A375 (cell line): ENCODE results near the genes RUNDC3A and FAM171A2.

DNA sequence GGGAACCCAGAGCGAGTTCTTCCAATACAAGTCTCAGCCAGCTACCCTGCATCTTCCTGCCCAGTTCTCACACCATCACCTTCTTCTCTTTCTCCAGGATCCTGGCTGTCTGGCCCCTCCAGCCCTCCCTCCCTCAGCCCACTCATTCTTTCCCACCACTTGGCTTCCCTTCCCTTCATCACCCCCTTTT, 5.8 kb downstream of the UBTF start:
- RAMPAGE, long total RNA = no peak

DNA sequence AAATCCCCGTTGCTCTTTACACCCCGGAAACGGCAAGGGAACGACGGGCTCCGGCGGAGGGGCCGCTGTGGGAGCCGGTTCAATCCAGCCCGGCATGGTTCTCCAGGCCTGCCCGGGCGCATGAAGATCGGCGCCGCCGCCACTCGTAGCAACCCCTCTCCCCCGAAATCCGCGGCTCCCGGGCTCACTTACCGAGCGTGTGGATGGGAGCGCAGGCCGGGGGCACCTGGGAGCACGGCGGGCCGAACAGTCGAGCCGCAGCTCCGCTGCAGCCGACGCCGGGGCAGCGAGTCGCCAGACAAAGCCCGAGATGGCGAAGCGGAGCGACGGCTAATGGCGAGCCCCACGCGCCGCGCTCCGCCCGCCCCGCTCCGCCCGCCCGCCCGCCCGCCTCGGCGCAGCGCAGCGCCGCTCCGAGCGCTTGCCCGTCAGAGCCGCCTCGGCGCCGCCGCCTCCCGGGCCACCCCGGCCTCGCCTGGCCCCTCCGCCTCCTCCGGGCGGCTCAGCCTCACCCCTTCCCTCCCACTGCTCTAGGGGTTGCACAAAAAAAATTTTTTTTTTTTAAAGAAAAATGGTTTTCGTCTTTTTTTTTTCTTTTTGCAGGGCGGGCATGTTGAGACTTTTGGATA, 1.2 kb upstream of the UBTF start:
- RAMPAGE, long total RNA = start-site peak on the minus strand centred at position 334 of the sequence, 87 bp wide, 35 and 14 reads in 2 replicates

GRCh38 chr17:44307525-44308738, at the start of gene RUNDC3A:
RUNDC3A (plus strand) TSS chr17:44308601.
- RAMPAGE, long total RNA = no peak

- RAMPAGE, long total RNA = no peak
These were observed 4.1 kb downstream of the SLC25A39 start for GRCh38 chr17:44320486-44320861.

GRCh38 chr17:44338570-44339093, 6.5 kb upstream of the GRN start:
- RAMPAGE, long total RNA = no peak

GRCh38 chr17:44351798-44352633, 6.9 kb downstream of the GRN start:
- RAMPAGE, long total RNA = no peak

DNA sequence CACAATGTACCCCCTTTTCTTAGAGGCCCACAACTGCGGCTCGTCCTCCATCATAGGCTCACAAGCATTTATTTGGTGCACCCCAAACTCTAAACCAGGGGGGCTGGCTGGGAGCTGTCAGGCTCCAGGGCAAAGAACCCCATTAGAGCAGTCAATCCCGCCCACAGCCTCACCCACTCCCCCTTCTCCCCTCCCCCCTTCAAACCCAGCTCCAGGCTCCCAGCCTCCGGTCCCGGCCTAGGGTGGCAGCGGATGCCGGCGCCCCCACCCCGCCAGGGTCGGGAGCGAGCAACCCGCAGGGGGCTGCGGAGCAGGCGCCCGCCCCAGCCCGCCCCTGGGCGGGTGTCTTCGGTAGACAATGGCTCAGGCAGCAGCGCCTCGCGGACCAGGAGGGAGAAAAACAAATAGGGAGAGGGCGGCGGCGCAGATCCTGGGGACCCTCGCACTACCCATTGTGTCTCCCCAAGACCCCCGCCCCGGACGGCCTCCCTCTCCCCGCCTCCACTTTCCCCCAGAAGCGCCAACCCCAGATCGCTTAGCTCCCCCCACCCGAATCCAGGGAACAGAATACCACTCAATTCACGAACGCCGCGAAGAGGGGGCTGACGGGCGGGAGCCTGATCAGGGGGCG, 610 bp downstream of the FAM171A2 start:
- RAMPAGE, long total RNA = no peak

- RAMPAGE, long total RNA = no peak
These were observed at the start of gene FAM171A2 for GRCh38 chr17:44363592-44364283. FAM171A2 (minus strand) TSS chr17:44363853.

DNA sequence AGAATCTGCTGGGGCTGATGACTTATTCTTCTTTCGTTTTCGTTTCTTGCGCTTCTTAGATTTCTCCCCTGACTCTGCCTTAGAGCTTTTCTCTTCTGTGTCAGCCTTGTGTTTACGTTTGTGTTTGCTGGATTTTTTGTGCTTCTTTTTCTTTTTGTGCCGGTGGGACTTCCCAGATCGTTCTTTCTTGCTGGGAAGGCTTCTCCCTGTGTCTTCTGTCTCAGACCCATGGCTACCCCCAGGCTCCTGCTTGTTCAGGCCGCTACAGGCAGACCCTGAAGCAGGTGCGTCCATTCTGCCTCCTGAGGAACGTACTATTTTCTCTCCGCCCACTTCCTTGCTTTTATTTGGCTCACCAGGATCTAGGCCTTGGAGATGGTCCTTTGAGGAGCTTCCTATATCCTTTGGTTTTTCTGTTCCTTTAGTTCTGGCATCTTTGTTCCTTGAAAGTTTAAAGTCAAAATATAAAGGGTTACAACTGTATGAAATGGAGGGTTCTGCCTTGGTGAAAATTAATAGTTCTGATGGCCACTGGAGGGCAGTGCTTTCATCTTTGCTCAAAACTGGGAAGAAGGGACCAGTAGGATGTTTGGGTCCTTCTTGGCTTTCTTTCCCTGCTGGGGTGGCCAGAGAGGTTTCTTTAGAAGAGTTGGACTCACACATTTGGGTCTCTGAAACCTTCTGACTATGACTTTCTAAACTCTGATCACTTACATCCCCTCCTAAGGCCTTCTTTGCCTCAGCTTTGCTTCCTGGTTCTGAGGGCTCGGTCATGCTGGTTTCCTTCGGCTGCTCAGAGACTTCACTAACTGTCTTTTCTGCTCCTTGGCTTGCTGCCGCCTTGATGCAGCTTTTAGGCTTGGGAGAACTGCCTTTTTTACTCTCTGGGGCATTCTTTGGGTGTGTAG, 10.7 kb upstream of the ITGA2B start:
- RAMPAGE, long total RNA = no peak

DNA sequence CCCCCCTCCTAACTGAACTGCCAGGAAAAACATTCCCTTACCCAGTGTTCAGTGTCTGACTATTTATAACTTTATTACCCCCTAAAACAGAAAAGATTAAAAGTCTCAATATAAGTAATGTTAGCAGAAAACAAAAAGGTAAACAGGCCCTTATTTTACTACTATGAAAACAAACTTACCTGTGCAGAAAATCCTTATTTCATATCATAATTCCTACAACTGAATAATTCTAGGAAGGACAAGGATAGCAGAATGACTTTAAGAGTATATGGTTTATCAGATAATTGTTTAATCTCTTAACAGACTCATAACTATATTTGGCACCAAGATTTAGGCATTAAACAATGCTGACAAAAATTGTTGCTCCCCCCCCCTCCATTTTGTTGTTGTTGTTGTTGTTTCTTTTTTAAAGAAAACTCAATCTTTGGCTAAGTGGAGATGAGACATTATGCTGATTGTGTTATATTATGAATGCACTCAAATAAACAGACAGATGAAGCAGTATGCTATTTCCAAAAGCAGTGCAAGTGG, 36.6 kb downstream of the GPATCH8 start:
- RAMPAGE, long total RNA = no peak

GRCh38 chr17:44529838-44530290, 26.7 kb upstream of the GPATCH8 start:
- RAMPAGE, long total RNA = no peak

GRCh38 chr17:44798417-44798816, 31.7 kb downstream of the GJC1 start:
- RAMPAGE, long total RNA = no peak

GRCh38 chr17:44804265-44804703, 25.8 kb downstream of the GJC1 start:
- RAMPAGE, long total RNA = no peak

DNA sequence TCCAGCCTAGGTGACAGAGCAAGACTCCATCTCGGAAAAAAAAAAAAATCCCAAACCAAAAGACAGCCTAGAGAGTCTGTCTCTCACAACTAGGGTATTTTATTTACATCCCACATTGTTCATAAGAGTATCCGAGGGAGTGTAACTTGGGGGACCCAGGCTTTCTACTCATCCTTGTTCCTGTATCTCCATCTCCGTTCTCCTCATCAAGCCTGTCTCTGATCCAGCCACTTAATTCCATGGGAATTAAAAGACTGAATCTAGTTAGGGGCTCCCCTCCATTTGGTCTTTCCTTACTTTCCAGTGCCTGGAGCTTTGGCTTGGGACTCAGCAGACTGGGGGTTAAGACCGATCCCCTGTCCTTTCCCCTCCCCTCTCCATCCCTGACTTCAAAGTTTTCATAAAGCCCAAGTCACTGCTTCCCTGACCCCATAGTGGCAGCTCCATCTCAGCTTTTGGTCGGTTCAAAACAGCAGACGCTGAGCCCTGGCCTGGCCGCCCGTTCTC, 1.7 kb upstream of the HIGD1B start:
- RAMPAGE, long total RNA = no peak

- RAMPAGE, long total RNA = no peak
These were observed 17.5 kb downstream of the HIGD1B start for GRCh38 chr17:44865017-44865797.

DNA sequence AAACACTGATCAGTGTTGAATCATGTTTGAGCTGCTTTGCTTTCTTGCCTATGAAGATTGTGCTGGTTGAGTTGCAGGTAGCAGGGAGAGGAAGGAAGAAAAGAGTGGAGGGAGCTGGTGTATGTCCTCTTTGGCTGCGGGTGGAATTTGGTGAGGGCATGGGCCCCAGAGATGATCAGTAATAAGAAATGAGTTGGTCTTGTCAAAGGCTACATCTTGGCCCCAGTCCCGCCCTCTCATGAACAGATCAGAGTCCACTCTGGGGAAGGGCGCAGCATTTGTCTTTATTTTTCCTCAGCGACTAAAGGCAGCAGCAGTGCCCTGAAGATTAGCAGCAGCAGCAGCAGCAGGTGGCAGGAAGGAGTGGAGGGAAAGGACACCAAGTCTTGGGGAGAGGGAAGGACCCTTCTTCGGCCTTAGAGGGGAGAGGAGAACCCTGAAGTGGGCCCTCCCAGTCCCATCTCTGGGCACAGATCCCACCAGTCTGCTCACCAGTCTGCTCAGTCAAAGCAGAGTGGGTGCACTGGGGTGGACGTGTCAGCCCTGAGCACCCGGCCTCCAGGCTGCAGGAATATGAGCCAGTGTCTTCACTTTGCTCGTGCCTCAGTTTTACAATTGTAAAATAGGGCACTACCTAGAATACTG, 6.0 kb downstream of the CCDC103 start:
- RAMPAGE, long total RNA = no peak

DNA sequence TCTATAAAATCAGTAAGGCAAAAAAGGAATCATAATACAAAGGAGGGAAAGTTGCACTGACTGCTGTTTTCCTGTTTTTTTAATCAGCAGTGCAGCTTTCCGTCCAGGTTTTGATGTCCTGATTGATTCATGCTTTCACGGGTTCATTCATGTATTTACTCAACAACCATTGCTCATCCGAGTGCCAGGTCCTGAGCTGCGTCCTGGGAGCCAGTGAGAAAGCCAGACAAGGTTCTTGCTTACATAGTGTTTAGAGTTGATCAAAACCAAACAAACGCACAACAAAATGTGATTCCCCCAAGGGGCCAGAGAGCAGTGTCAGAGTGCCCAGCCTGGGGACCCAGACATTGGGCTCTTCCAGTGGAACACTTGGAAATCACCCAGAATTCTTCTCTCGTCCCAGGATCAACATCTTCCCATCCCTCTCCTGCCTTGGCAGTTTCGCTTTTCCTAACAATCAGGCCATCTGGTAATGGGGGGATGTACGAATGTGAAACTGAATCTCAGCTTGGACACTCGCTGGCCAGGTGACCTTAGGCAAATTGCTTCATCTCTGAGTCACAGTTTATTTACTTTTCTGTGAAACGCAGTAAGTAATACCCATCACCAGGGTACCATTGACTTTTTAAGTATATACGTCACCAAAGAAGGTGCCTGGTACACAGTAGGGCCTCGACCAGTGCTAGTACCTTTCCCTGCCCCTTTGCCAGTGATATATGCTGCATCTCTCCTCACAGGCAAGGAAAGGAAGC, 13.3 kb upstream of the C1QL1 start:
- RAMPAGE, long total RNA = no peak

DNA sequence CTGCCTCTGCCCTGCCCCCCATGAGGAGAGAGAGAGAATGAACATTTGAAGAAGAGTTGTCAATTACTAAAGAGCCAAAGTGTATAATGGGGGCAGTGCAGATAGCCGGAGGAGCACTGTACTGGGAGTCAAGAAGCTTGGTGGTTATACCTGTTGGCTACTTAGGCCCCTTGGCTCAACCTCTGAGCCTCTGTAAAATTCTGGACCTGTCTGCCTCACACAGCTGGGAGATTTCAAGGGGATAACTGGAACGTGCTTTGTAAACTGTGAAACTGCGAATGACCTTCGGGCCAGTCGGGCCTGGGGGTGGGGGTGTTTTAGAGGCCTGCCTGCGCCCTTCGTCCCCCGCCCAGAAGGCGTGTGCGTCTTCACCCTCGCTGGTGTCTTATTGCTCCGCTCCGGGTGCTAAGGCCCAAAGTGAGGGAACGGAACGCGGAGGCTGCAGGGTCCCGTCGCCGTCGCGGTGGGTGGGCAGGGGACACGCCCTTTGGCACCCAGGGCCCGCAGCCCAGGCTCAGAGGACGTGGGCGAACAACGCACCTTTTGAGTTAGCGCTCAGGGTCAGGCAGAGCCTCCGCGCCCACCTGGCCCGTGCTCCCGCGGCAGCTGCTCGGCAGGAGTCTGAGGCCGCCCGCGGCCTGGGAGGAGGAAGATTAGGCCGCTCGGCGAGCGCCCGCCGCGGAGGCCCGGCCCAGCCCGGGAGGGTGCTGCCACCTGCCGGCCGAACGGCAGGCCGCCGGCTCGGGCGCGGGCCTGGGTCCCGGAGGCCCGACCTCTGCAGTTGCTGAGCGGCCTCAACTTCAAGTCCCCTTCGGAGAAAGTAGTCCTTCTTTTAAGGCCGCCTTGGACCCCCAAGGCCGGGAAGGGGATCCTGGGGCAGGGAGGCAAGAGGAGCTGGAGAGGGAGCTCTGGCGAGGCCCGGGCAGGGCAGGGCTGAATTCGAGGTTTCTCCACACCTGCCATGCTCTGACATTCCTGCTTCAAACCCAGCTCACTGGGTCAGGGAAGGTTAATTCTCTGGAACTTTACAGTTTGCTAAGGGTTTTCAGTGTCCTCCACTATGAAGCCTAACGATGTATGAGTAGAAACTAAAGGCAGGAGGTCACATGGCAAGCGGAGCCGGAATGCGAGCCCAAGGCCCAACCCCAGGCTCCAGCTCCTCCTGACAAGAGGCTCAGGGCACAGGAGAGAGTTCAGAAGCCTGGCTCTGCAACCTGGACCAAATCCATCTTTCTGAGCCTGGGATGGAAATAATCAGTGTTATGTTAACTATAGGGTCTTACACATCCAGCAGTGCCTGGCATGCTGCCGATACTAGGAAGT, 29.5 kb downstream of the DCAKD start:
- RAMPAGE, long total RNA = no peak

- RAMPAGE, long total RNA = no peak
These were observed 273 bp upstream of the HEXIM1 start for GRCh38 chr17:45148013-45148390.

DNA sequence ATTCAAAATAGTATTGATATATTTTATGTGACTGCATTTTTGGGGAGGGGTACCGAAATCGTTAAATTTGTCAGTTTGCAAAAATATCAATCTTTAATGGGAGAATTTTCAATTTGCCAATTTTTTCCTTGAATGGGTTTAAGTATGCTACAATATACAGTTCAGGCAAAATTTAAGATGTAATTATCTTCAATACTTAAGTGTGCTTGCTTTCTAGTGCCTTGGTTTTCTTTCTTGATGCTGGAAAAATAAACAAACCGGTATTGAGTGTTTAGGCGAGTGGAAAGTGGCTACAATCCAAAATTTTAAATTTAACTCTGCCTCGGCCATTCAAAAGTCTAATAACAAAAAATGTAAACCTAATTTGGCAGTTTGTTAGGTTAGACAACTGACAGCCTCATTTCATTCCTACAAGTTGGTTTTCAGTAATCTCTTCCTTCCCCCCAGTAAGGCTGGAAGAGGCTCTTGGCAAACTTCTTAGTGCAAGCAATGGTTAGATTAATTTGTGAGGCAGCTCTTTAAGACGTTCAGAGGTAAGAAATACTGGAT, 2.5 kb downstream of the HEXIM1 start:
- RAMPAGE, long total RNA = no peak